Measurements from ENCODE around the genes SPACA1 and PNRC1.

DNA sequence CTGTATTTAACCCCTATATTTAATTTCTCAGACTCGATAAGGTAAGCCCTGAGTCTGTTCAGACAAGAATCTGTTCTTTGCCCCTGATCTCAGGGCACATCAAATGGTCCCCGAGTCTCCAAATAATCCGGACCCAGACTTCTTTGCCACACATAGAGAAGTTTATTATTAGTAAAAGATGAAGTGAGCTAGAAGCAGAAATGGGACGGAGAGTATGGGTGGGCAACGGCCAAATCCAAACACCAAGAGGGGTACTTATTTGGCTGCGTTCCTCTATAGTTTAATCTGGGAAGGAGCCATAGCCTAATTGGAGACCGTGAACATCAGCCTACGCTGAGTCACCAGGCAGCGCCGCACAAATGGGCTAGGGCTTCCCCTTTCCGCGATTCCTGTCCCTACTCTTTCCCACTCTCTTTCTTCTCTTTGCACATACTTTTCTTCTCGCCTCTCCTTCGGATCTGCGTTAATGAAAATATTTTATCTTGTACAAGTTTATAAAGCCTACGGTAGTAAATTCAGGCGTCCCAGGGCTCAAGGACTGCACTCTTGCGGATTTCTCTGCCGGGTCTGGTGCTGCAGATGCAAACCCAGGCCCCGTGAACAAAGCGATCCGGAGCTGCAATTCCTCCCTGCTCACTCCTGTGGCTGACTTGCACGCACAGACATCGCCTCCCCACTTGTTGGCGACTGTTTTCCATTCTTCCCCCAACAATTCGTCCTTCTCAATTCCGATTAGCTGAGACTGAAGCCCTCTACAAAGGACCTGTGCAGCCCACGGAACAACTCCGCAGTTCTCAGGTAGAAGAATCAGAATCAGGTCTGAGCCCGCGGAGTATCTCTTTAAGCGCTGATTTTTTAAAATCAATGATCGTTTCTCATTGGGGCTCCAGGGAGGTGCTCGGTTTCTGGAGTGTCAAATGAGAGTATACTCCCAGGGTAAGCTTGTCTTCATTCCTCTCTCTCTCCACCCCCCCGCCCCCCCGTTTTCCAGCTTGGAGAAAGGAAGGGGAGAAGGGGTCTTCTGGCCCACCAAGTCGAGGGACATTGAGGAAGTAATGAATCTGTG lies 4.2 kb upstream of the TBX18 start:
- RRBS, result 2% methylated on average over 4 of the region's 37 CpGs

- RRBS, result 2% methylated on average over 48 of the region's 87 CpGs
These were observed 10.1 kb upstream of the TBX18 start for GRCh38 chr6:84774191-84775154.

- RRBS, result no CpG with 5 or more reads among the region's 6 CpGs
These were observed 64.3 kb upstream of the NT5E start for GRCh38 chr6:85385550-85386049.

DNA sequence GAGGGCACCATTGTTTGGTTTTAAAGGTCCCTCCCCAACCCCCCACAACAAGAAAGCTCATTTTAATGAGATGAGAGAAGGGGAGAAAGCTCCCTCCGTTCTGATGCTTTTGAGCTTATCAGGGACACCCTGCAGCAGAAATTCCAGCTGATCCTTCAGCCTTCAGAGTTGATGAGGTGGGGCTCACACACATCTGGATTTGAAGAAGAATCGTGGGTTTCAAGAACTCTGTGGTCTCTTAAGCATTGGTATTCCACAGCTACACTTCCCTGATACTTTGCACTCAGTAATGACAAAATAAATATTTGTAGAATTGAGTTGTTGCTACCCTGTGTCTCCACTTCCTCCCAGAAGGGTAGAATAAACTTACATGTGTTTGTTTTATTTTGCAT lies 2.0 kb downstream of the NT5E start:
- RRBS, result no CpG with 5 or more reads among the region's 2 CpGs

GRCh38 chr6:85459079-85459574 lies 9.2 kb downstream of the NT5E start:
- RRBS, result no CpG with 5 or more reads among the region's 4 CpGs

DNA sequence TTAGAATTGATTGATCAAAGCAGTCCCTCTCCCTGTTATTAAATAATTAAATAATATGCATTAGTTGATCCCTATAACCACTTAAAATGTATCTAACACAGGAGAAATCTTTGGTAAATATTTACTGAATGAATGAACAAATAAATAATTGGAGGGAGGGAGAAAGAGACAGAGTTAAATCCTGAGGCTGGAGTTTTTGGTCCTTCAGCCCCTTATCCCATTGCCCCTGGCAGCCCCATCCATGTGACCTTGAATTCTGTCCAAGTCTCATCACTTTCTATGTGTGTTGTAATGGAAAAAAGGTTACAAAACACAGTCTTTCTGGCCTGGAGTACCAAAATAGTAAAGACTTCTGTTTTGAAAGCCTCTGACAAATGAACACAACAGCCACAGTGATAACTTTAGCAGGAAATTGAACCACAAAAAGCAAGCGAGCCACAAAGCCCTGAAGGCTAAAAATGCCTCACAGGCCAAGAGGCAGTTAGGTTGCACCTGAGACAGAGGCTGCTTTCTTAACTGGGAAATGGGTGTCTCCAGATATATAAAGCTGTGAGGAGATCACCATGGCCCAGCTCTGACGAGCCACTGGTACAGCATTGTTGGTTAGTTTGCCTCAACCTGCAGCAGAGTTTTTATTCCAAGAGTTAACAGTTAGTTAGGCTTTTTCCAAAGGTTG lies 11.3 kb downstream of the NT5E start:
- RRBS, result no CpG with 5 or more reads among the region's 2 CpGs

- RRBS, result no CpG with 5 or more reads among the region's 5 CpGs
These were observed 39.6 kb downstream of the NT5E start for GRCh38 chr6:85489395-85489878.

DNA sequence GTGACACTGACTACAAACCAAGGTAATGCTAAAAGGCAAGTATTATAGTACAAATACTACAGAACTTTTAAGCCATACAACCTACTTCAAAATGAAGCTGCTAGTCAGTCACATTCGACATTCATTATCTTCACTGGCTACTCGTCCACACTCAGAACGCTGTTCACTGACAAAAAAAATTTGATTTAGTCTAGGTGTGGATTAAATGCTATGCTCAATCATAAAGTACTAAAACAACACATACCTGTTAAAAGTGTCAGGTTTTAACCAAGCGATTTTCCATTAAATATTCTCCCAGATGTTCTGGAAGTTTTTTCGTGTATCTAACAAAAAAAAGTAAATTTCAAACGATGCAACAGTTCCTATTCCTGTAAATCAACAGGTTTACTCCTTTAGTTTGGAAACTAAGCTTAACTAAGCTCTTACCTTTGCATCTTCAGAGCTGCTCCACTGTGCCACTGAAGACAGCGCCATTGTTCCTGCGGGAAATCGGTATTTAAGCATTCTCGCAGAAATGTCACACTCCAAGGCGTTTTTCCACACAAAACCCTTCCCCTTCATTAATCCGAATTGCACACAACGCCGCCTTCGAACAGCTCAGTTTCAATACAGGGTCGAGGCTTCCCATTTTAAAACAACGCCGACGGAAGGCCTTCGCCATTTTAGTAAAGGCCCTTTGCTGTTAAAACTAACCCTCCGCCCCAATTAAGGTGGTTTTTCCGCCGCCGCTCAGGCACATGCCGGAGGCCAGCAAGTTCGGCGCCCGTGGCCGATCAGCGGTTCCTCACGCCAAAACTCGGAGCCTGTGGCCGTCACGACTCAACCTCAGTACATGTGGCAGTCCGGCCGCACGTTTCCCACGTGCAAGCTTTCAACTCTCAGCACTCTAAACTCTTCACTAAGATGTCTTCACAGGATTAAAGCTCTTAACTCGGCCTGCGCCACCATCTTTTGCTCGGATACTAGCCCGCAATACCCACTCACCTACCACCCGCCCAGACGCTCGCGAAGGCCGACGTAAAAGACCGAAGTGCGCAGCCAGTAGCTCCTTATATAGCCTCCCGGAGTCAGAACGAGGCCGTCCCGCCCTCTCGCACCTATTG lies 35.4 kb upstream of the SYNCRIP start:
- RRBS, result 0% methylated on average over 5 of the region's 55 CpGs

- RRBS, result no CpG with 5 or more reads among the region's 1 CpG
These were observed 21.2 kb upstream of the CFAP206 start for GRCh38 chr6:87386631-87386830.

DNA sequence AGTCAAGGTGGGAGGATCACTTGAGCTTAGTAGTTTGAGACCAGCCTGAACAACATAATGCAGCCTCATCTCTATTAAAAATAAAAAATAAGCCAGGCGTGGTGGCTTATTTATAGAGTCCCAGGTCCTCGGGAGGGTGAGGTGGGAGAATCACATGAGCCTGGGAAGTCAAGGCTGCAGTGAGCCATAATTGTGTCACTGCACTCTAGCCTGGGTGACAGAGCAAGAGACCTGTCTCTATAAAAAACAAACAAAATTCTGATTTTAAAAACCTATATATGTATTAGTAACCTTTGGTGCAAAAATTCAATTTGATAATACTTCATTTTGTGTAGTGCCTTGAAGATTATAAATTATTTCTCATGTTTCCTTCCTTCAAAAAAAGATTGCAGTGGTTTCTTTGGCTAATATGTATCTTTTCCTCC lies 27.6 kb downstream of the ORC3 start:
- RRBS, result no CpG with 5 or more reads among the region's 2 CpGs

DNA sequence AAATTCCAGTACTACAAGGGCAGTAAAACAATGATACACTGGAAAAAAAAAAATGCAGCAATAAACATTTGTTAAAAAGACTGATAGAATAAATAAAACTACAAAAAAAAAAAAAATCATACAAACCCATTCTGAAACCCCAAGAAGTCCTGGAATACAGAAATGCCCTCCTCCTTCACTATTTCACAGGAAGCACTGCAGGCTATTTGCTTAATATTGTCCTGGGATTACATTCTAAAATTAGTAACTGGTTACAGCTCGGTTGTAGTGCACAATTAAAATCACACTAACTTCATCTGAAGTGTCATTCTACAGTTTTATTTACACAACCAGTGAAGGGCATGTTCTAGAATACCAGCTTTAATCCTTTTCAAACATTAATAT lies 27.1 kb downstream of the AKIRIN2 start:
- RRBS, result no CpG with 5 or more reads among the region's 1 CpG

GRCh38 chr6:87702342-87702590 lies 233 bp upstream of the AKIRIN2 start:
- RRBS, result 2% methylated on average over 9 of the region's 13 CpGs

GRCh38 chr6:87756659-87757252 lies 54.7 kb upstream of the AKIRIN2 start:
- RRBS, result no CpG with 5 or more reads among the region's 3 CpGs

DNA sequence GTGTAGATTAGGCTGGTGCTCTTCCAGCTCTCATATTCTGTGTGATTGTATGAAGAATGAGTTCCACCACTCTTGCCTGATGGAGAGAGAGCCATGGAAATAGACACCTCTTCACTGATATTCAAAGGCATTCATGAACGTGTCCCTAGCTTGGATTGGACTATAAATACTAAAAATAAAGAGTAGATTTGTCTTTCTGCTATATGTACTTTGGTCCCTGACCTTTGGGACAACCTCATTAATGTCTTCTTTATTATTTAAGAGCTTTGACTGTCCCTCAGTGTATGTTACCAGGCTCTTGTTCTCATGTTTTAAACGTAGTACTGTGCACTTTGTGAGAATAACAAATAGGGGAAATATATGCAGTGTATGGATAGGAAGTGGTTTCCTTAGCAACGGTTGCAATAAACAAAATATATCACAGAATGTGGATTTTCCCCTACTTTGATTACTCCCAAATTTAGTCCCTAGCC lies 123.6 kb upstream of the AKIRIN2 start:
- RRBS, result no CpG with 5 or more reads among the region's 3 CpGs

- RRBS, result 39% methylated on average over 10 of the region's 57 CpGs
These were observed at the start of gene SPACA1 for GRCh38 chr6:88047296-88047978. SPACA1 (plus strand) TSS chr6:88047841.

DNA sequence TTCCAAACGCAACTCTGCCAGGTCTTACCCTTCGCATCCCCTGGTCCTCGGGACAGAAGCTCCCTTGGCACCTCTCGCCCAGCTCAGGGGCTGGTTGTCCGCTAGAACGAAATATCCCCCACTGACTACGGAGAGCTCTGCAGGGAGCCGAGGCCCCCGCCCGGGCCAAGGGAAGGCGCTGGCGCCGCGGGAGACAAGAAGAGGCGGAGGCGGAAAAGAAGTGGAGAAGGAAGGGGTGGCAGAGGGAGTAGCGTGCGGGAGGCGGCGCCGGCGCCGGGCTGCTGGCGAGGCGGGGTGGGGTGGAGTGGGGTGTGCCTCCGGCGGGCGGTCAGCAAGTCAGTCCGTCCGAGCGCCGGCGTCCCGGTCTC lies 388 bp downstream of the CNR1 start:
- RRBS, result 2% methylated on average over 9 of the region's 34 CpGs

GRCh38 chr6:89080181-89081276 lies at the start of gene PNRC1:
PNRC1 (plus strand) TSS chr6:89080751.
- RRBS, result no CpG with 5 or more reads among the region's 81 CpGs

DNA sequence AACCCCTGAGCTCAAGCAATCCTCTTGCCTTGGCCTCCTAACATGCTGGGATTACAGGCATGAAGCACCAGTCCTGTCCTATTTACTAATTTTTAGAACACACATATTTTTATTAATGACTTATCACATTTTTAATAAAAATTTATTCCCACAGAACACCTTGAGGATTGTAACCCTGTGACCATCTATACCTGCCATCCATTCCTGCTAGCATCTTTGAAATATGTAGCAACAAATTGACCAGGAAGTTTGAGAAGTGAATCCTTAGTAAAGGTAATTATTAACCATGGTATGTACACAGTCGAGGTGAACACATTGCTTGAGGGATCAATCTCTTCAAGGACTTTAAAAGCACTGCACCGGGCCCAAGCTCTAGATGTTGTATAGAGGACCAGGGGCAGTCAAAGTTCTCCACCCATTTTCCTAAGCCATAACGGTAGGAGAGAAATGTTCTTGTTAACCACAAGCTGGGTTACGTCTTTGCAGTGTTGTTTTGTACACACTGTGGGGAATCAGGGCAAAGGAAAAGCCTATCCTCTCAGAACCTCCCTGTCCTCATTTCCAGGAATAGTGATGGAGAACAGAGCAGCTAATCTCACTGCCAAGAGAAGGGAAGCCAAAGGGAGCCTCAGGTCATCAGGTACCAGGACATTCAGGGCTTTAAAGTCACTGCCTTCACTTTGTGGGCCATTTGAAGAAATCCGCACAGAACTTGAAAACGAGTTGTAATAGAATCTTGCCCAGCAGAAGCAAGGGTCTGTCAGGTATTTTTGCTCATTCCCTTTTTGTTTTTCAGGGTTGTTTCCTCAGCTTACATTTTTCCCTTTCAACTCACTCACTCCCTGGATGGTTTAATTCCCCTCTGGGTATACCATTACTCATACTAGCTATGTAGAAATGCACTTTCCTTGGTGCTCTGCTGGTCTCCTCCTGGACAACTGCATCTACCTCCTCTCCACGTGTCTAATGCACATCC lies 5.4 kb upstream of the PM20D2 start:
- RRBS, result no CpG with 5 or more reads among the region's 7 CpGs

DNA sequence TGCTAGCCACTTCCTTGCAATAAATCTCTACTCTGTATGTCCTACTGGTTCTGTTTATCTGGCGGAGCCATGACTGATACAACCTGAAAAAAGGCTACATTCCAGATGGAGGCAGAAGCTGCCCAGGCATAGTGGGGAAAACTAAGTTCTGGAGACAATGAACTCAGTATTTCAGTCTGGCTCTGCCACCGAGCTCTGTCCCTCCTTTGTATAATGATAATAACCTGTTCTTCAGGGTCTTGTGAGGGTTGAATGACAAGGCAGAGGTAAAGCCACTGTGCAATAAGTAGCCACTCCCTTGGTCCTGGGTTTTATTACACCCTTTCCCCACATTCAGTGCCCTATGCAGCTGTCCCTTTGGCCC lies 30.6 kb downstream of the GABRR1 start:
- RRBS, result no CpG with 5 or more reads among the region's 2 CpGs

DNA sequence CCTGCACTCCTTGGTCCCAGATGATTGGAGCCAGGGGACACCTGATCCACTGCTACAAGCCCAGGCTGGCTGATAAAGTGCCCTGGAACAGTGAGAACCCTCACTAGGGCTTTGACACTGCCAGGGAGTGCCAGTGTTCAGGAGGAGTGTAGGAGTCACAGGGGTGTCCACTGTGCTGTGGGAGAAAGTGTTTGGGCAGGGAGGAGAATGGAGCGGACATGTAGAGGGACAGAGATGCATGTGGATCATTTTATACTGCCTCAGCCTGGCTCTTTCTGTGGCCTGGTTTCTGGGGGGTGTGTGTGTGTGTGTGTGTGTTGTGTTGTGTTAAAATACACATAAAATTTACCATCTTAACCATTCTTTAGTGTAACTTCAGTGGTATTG lies 30.3 kb downstream of the GABRR1 start:
- RRBS, result no CpG with 5 or more reads among the region's 1 CpG

All from amniotic epithelial cell (primary cell).